Transverse colon (tissue), 4 donors: ENCODE data around the genes ST3GAL3 and IPO13.

- PRO-cap, result no peak
- RAMPAGE, long total RNA, 4 experiments, result no peak in any of the 4 experiments
These were observed 1.9 kb downstream of the TIE1 start for GRCh38 chr1:43302589-43303115.

GRCh38 chr1:43368099-43368794, 436 bp upstream of the ELOVL1 start:
- PRO-cap, result bidirectional peak, plus-strand start at chr1:43368212, minus-strand start at chr1:43368011; bidirectional peak, plus-strand start at chr1:43368396, minus-strand start at chr1:43368310; bidirectional peak, plus-strand start at chr1:43368595, minus-strand start at chr1:43368569
- RAMPAGE, long total RNA, 4 experiments, result start-site peak on the plus strand in 2 of 4 experiments, at chr1:43368197-43368259 at its widest, 7 to 8 reads per replicate

DNA sequence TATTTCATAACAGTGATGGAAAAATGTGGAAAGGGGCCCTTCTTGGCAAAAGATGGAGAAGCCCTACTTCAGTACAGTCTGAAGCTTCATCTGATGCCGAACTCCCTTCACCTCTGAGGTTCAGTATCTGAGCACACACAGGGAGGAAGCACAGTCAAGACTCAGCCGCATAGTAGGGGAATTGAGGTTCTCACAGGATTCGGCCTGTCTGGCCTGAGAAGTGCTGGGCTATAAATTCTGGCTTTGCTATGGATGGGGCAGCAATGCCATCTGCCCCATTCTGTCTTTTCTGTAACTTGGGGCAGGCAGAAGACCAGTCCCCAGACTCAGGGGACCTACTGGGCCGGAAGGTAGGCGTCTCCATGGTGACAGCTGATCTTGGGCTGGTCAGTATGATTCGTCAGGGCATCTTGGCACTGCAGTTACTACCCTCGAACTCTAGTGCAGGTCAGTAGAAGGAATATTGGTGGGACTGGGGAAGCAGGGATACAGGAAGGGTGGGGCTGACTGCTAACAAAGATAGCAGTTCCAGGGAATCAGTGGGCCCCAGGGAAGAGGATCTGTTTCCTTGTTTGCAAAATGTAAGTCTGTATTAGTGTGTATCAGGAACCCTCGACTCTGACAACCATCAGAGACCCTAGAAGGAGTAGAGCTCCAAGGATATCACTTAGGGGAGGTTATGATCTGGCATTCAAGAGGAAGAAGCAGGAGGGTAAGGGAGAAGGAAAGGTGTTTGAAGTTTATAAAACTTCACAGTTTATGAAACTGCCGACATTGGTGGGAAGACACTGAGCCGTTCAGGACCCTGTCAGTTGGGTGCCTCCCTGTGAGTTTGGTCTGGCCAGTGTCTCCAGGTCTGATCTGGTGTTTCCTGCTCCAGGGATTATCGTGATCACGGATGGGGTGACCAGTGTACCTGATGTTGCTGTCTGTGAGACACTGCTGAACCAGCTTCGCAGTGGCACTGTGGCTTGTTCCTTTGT, 26.2 kb downstream of the SZT2 start:
- PRO-cap, result no peak
- RAMPAGE, long total RNA, 4 experiments, result start-site peak on the plus strand in 1 of 4 experiments, centred at position 282 of the sequence, 14 reads per replicate

DNA sequence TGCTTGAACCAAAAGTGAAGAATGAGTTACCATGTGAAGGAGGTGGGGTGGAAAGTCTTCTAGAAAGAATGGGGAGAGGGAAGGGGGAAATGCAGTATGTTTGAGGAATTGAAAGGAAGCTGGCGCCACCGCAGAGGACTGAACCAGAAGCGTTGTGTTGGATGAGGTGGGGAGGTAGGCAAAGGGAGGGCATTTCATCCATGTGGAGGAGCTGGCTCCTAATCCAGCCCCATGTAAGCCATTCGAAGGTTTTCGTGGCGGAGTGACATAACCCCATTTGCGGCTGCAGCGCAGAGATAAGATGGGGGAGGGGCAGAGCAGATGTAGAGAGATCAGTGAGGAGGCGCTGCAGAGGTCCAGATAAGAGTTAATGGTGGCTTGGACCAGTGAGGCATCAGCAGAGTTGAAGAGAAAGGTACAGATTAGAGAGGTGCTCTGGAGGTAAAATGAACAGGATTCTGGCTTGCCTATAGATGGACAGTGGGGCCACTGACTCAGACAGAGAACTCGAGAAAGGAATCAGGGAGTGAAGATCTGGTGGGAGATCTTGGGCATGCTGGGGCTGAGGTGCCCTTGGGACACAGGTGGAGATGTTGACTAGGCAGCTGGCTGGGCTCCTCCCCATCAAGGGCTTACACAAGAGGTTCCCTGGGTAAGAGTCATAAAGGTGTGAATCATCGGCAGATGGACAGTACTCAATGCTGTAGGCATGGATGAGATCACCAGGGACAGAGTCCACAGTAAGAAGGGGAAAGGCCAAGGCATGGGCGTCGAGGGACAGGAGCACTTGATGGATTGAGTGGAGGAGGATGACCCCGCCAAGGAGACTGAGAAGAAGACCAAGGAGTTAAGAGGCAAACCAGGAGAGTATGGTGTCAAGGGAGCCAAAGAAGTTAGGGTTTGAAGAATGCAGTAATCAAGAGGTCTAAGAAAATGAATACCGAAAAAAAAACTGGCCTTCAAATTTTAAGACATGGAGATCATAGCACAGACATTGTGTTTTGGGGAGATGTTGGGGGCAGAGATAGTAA, 7.7 kb upstream of the PTPRF start:
- PRO-cap, result bidirectional peak, plus-strand start at position 790 of the sequence, minus-strand start at position 564 of the sequence
- RAMPAGE, long total RNA, 4 experiments, result start-site peak on the plus strand in 2 of 4 experiments, centred at positions 688 to 802 of the sequence, 8 to 41 reads per replicate

- PRO-cap, result no peak
- RAMPAGE, long total RNA, 4 experiments, result no peak in any of the 4 experiments
These were observed 10.1 kb downstream of the PTPRF start for GRCh38 chr1:43540697-43541235.

DNA sequence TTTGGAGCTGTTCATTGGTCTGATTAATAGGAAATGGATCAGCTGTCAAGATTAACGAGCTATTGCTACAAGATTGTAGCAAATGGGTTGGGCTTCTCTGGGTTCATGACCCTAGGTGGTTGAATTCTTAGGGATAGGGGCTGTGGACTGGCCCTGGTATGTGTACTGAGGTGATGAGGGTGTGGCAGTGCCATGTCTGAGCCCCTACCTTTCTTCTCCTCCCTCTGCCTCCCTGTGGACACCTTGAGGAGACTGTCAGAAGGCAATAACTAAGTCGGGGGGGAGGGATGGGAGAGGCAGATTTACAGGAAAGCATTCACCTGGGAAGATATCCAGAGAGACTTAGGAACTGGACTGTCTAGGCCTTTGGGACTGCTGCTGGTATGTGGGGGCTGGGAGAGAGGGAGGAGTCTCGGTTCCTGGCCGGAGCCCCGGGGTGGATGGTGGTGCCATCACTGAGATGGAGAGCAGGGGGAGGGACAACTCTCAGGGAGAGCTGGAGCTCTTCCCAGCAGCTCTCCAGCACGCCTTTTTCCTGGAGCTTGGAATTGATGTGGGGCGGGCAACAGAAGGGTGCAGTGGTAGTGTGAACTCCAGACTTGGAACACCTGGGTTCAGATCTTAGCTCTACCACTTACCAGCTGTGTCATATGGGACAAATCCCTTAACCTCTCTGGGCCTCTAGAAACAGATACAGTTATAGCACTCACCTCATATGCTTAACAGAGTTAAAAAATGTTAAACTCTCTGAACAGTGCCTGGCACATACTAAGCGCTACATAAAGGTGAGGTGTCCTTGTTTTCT, 22.1 kb downstream of the PTPRF start:
- PRO-cap, result bidirectional peak, plus-strand start at position 458 of the sequence, minus-strand start at position 218 of the sequence
- RAMPAGE, long total RNA, 4 experiments, result no peak in any of the 4 experiments

- PRO-cap, result bidirectional peak, plus-strand start at chr1:43707550, minus-strand start at chr1:43707365; unidirectional peak, plus-strand start at chr1:43707819
- RAMPAGE, long total RNA, 4 experiments, result no peak in any of the 4 experiments
These were observed at the start of gene ST3GAL3 for GRCh38 chr1:43707110-43708372. Gene ST3GAL3, plus strand, starts transcription at chr1:43707536.

DNA sequence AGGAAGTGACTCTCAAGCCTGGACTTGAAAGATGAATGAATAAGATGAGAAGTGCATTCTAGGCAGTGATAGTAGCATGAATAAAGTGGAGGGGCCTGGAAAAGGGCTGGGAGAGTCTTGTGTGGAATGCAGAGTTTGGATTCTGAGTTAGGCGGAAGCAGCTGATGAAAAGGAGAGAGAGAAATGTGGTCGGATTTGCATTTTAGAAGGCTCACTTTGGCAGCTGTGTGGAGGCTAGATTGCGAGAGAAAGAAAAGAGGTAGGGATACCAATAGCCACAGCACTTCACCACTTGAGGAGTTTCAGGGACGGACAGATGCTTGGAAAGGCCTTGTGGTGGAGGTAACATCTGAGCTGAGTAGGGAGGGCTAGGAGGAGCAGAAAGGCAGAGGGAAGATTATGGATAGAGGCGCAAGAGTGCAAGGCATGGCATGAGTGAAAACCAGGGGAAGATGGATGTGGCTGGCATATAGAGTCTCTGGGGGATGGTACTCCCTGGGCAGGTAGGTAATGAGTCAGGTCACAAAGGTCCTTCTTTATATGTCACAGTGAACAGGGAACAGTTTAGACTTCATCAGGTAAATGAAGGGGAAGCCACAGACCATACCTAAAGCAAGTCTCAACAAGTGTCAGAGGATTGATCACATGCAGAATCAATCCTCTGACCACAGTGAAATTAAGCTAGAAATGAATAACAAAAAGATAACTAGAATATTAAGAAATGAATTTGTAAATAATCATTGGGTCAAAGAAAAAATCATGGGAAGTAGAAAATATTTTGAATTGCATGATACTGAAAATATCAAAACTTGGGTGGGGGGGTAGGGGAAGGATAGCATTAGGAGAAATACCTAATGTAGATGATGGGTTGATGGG, 59.8 kb downstream of the ST3GAL3 start:
- PRO-cap, result no peak
- RAMPAGE, long total RNA, 4 experiments, result no peak in any of the 4 experiments

- PRO-cap, result no peak
- RAMPAGE, long total RNA, 4 experiments, result no peak in any of the 4 experiments
These were observed 97.4 kb upstream of the ARTN start for GRCh38 chr1:43835905-43836987.

GRCh38 chr1:43946196-43947390, at the start of gene IPO13:
Gene IPO13, plus strand, starts transcription at chr1:43946950.
- PRO-cap, result bidirectional peak, plus-strand start at chr1:43946962, minus-strand start at chr1:43946550
- RAMPAGE, long total RNA, 4 experiments, result start-site peak on the plus strand in 3 of 4 experiments, at chr1:43946750-43947082 at its widest, 48 to 110 reads per replicate; start-site peak on the minus strand in 4 of 4 experiments, at chr1:43946434-43946624 at its widest, 6 to 35 reads per replicate

DNA sequence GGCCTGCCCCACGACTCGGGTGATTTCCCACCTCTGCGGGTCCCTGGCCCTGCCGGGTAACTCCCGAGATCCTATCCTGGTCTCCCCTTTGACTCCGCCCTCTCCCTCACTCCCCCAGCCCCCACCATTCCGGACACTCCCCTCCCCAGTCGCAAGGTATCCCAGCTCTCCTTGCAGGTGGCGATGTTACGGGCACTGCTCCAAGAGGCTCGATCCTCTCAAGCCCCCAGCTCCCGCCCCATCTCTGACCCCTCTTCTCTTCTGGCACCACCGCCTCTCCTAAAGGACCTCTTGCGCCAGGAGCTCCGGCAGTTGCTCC, 595 bp downstream of the CCDC24 start:
- PRO-cap, result no peak
- RAMPAGE, long total RNA, 4 experiments, result no peak in any of the 4 experiments

- PRO-cap, result unidirectional peak, minus-strand start at chr1:44035755; unidirectional peak, minus-strand start at chr1:44035929
- RAMPAGE, long total RNA, 4 experiments, result no peak in any of the 4 experiments
These were observed 4.5 kb upstream of the SLC6A9 start for GRCh38 chr1:44035679-44036277.

DNA sequence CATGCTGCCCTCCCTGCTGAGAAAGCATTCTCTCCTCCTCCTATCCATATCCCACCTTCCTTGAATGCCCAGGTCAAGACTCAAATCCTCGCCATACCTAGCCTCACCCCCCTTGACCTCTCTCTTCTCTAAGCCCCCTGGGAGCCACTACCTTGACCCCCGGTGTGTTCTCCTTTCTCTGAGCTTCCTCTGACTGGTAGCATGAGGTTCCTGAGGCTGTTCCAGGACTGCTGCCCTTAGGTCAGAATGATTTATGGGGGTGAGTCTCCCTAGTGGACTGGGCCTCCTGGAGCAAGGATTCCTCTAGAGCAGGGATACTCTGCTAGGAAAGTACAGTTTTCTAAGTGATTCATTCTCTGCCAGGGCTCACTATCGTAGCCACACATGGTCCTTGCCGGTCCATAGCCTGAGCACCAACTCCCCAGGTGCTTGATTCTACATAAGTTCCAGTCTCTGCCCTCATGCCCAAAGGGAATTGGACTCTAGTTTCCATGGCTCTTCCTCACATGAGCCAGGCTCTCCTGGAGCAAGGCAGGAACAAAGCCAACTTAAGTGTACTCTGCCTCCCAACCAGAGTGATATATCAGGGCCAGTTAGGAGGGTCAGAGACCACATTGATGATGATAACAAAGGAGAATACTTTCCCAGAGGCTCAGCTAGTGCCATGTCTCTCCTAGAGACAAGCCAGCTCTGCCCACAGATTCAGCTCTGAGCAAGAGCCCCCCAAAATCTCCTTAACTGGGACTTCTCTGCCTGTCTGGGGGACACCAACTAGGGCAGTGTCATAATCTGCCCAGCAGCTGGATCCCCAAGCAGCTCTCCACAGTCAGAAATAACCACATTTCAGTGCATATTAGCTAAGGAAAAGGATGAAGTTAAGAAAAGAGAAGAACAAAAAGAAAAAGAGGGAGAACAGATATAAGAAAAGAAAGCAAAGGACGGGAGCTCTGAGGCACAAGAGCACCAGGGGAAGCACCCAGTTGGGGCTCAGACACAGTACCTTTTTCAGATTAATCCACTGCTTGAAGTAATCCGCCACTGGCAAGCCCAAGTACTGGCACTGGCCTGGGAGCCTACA, 70.9 kb downstream of the ERI3 start:
- PRO-cap, result no peak
- RAMPAGE, long total RNA, 4 experiments, result no peak in any of the 4 experiments

- PRO-cap, result no peak
- RAMPAGE, long total RNA, 4 experiments, result no peak in any of the 4 experiments
These were observed 16.1 kb downstream of the ERI3 start for GRCh38 chr1:44338843-44339430.

DNA sequence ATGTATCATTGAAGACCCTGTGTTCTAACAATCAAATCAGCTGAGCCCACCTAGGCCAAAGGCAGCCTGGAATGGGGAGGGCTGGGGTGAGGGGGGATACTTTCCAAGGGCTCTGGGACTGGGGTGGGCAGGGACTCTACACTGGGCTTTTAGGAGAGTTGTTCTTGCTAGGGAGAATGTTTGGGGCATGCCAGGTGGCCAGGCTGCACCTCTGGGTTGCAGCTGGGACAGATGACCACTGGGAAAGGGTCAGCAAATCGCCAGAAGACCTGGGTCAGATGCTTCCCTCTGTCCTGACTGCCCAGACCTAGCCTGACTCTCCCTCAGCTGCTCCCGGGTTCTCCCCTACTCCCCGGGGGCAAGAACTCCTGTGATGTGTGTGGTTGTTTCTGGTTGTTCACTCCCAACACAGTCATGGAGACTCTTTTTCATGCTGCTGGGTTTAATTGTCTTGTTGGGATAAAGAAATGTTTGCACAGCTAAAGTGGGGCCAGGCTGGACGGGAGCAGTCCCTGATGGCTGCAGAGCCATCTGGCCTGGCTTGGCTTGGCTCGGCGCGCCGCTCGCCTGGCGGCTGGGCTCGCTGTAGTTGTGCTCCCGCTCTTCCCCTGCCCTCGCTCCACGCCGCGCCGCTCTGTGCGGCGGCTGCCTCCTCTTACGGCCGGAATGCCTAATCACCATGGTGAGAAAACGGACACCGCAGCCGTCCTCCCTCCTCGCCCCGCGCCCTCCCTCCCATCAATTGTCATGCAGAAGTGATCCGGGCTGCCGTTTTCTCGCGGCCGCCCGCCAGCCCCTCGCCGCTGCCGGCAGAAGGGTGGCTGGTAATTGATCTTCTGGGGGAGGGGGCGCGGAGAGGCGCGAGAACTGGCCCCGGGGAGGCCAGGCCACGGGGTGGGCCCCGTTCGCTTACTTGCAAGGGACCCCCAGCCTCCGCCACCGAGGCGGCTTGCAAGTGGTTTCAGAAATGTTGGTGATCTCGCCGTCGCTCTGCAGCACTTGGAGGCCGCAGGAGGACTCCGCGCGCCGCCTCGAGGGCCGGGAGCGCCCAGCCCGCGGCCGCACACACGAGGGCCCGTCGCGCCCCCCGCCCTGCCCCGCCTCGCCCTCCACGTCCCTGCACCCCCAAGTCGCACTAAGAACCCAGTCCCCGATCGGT, 12.2 kb downstream of the RNF220 start:
- PRO-cap, result no peak
- RAMPAGE, long total RNA, 4 experiments, result no peak in any of the 4 experiments

DNA sequence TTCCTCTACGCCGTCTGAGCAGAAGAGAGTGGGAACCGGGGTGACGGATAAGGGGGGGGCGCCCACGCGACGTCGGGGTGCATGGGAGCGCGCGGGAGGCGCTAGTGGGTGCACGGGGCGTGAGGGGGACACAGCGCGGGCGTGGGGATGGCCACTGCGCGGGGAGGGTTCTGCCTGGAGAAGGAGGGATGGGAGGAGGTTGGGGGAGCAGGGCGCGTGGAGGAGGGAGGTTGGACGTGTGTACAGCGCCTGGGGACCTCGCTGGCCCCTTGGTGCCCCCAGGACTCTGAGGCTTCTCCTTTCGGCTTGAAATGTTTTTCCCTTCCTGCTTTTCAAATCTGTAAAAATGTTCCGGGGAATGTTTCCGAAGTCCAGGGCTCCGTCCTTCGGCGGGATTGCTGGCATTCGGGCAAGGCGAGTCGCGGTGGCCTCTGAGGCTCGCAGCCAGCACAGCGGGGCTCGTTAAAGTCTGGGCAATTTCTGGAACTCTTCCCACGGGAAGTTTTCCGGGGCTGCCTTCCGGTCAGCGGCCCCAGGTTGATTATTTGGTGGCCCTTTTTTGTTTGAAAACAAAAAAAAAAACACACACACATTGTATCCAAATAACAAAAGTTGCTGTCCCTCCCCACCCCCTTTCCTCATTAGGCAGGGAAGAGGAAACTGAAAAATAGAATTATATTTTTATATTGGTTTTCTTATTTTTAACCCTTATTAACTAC, 13.2 kb downstream of the RNF220 start:
- PRO-cap, result no peak
- RAMPAGE, long total RNA, 4 experiments, result no peak in any of the 4 experiments

DNA sequence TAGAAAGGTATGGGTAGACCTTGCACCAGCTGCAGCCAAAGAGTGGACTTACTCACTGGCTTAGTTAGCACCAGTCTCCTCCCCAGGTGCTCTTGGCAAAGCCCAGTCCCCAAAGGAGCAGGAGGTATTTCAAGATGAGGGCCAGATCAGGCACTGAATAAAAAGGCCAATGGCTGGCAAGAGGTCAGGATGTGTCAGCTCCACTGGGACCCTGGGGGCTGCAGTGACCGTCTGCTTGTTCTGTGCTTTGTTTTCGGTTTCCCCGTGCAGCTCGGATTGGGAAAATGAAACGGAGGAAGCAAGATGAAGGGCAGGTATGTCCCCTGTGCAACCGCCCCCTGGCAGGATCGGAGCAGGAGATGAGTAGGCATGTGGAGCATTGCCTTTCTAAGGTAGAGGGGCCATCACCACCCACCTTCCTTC, 39.0 kb downstream of the TMEM53 start:
- PRO-cap, result no peak
- RAMPAGE, long total RNA, 4 experiments, result start-site peak on the plus strand in 1 of 4 experiments, centred at positions 182 to 309 of the sequence, 7 to 8 reads per replicate

- PRO-cap, result no peak
- RAMPAGE, long total RNA, 4 experiments, result no peak in any of the 4 experiments
These were observed 34.1 kb downstream of the TMEM53 start for GRCh38 chr1:44640040-44640622.

DNA sequence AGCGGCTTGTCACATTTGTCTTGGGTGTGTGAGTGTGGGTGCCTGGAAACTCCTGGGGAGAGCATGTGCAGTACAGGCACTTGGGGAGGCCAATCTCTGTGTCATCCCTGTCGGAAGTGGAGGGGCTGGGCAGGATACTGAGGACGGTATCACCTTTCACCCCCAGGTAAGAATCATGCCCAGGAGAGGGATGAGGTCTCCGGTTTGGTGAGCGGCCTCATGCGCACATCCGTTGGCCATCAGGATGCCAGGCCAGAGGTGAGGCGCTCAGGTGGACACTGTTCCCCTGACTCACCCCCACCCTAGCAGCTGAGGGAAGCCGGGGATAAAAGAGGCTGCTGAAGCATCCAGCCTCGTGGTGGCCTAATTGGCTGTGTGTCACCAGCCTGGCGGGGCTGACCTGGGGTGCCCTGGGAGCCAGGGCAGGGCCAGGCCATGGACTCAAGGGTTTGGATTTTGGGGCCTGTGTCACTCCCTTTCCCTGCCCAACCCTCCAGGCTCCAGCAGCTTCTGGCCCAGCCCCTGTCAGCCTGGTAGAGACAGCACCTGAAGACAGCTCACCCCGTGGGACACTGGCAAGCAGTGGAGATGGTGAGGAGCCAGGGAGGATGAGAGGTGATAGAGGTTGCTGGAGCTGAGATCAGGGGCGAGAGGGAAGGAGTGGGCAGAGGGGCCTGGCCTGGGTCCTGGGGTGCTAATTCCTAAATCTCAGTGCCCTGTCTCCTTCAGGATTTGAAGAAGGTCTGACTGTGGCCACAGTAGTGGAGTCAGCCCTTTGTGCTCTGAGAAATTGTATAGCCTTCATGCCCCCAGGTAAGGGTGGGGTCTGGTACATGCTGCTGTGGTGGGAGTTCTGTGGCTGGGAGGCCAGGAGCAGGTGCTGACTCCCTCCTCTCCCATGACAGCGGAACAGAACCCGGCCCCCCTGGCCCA, 3.5 kb downstream of the DYNLT4 start:
- PRO-cap, result no peak
- RAMPAGE, long total RNA, 4 experiments, result no peak in any of the 4 experiments

DNA sequence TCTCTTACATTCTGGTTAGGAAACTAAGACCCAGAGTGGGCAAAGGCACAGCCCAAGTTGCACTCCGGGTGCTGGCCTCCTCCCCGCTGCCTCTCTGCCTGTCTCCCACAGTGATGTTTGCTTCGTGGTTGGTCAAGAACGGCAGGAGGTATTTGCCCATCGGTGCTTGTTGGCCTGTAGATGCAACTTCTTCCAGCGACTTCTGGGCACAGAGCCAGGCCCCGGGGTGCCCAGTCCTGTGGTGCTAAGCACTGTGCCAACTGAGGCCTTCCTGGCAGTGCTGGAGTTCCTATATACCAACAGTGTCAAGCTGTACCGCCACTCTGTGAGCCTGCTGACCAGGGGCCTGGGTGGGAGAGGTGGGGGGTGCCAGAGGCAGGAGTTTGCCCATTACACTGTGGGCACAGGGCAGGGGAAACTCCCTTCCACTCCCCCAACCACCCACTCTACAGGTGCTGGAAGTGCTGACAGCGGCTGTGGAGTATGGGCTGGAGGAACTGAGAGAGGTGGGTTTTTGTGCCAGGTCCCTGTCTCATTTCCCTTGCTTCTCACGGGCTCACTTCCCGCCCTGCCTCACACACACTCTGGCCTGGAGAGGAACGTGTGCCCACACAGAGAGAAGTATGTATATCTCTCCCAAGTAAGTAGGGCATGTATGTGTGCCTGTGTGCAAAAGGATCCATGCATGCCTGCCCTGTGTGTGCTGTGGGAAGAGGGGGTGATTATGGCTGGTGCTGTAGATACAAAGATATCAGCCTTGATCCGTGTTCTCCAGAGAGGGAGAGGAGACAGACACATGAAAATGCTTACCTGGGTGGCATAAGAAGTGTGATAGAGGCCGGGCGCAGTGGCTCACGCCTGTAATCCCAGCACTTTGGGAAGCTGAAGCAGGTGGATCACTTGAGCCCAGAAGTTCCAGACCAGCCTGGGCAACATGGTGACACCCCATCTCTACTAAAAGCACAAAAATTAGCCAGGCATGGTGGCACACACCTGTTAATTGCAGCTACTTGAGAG, 2.1 kb downstream of the BTBD19 start:
- PRO-cap, result no peak
- RAMPAGE, long total RNA, 4 experiments, result no peak in any of the 4 experiments